ENCODE data around the genes LRRC23 and CLEC6A.

- PRO-cap = unidirectional peak, plus-strand start at chr12:6904822; unidirectional peak, plus-strand start at chr12:6904874
- RAMPAGE, long total RNA, 4 experiments = start-site peak on the plus strand in 4 of 4 experiments, at chr12:6904806-6904907 at its widest, 42 to 209 reads per replicate
Measured at GRCh38 chr12:6904177-6905459, at the start of gene LRRC23. Gene LRRC23 (plus strand): TSS chr12:6904822.

GRCh38 chr12:6933623-6934849 is 6.3 kb downstream of the ATN1 start:
- PRO-cap = bidirectional peak, plus-strand start at chr12:6934184, minus-strand start at chr12:6934177
- RAMPAGE, long total RNA, 4 experiments = no peak in any of the 4 experiments

DNA sequence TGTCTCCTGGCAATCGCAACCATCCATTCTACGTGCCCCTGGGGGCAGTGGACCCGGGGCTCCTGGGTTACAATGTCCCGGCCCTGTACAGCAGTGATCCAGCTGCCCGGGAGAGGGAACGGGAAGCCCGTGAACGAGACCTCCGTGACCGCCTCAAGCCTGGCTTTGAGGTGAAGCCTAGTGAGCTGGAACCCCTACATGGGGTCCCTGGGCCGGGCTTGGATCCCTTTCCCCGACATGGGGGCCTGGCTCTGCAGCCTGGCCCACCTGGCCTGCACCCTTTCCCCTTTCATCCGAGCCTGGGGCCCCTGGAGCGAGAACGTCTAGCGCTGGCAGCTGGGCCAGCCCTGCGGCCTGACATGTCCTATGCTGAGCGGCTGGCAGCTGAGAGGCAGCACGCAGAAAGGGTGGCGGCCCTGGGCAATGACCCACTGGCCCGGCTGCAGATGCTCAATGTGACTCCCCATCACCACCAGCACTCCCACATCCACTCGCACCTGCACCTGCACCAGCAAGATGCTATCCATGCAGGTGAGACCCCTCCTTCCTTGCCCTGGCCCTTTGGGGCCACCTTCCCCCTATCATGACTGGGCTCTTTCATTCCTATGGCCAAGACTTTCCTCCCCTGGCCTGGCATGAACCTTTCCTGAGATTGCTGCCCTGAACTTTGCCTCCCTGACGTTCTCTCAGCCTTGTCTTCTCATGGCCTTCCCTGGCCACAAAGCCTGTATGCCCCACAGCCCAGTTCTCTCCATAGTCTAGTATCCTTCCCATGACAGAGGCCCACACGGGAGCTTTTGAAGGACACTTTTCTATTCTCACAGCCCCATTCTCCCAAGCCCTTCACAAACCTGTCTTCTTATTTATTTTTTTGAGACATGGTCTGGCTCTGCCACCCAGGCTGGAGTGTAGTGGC is 4.9 kb upstream of the C12orf57 start:
- PRO-cap = no peak
- RAMPAGE, long total RNA, 4 experiments = no peak in any of the 4 experiments

GRCh38 chr12:7012618-7012909 is 5.7 kb downstream of the LPCAT3 start:
- PRO-cap = no peak
- RAMPAGE, long total RNA, 4 experiments = no peak in any of the 4 experiments

DNA sequence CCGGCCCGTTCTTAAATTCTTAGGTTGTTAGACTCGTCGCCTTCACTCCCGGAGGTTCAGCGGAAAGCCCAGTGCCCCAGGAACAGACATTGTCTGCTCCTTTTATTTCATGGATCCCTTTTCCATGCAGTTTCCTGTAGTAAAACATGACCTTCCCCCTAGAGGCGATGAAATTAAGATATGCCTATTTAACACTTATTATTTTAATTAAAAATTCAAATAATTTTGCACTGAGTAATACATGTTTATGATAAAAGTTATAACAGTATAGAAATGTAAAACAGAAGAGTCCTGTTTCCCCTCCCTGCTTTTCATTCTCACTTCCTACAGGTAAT is 682 bp upstream of the LPCAT3 start:
- PRO-cap = bidirectional peak, plus-strand start at position 42 of the sequence, minus-strand start outside the sequence
- RAMPAGE, long total RNA, 4 experiments = no peak in any of the 4 experiments

DNA sequence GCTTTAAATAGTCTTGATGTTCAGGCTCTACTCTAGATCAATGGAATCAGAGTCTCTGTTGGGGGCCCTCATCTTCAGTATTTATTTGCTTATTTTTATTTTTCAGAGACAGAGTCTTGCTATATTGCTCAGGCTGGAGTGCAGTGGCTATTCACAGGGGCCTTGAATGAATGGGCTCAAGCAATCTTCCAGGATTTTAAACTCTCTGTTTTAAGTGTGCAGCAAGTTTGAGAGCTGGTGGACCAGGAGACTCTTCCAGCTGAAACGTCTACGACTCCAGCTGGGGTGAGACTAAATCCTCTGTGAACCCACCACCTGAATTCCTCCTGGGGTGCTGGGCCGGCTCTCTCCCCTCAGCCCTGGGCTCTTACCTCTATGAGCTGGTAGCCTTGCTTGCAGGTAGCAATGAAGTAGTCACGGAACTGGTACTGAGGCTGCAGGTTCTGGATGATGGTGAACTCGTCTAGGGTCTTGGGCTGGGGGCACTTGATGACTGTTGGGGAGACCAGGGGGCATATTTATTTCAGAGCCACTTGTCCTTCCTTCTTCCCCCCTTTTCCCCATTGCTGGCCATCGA is 3.9 kb downstream of the C1R start:
- PRO-cap = no peak
- RAMPAGE, long total RNA, 4 experiments = no peak in any of the 4 experiments

DNA sequence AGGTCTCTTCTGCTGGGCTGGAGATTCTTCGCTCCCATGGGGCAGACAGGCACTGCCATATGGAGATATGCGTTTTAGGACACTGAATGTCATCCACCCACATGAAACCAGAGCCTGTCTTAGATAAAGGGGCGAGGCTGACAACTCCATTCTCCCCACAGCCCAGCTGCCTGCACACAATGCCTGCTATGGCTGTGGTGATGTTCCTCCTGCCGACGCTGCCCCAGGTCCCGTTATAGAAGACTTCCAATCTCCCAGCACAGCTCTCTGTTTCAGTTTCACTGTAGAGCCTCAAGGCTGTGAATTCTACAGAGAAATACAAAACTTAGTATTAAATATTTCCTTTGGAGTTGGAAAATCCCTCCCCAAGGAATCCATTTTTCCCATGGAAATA is 69.5 kb downstream of the ACSM4 start:
- PRO-cap = no peak
- RAMPAGE, long total RNA, 4 experiments = no peak in any of the 4 experiments

DNA sequence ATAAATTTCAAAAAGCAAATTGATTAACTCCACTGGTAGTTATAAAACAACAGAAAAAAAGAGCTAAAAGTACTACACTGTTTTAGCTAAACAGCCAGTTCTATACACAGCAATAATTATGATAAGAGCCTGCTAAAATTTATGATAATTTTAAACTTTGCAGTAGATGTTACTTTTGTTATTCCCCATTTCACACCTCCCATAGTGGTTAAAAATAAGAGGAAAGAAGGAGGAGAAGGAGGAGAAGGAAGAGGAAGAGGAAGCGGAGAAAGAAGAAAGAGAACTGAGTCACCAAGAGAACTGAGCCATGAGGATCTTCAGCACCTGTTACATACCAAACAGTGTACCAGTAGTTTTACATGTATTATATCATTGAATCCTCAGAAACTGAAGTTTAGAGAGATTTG is 4.0 kb downstream of the CD163 start:
- PRO-cap = no peak
- RAMPAGE, long total RNA, 4 experiments = no peak in any of the 4 experiments

- PRO-cap = no peak
- RAMPAGE, long total RNA, 4 experiments = no peak in any of the 4 experiments
Measured at GRCh38 chr12:7843671-7843922, 29.1 kb downstream of the SLC2A14 start.

DNA sequence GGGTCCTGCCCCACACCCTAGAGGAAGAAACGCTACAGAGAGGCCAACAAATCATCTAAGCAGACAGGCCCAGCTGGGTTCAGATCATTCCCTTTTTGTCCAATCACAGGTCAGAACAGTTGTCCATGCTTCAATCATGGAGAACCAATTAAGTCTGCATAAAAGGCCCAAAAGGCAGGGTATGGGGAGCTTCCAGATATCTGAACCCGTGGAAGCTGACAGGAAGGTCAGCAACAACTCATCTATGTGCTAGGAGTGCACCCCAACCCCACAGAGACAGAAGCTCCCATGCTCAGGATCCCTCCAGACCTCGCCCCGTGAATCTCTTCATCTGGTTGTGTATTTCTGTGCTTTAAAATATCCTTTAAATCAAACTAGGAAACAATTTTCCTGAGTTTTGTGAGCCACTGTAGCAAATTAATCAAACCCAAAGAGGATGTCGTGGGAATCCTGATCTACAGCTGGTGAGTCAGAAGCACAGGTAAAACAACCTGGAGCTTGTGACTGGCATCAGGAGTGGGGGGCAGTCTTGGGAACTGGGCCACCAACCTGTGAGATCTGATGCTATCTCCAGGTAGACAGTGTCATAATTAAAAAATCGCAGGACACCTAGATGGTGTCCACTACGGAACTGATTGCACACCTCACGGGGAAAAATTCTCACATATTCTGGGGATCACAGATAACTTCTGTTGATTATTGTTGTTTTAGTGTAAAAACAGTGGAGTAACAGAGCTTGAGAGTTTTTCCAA is 11.0 kb downstream of the SLC2A3 start:
- PRO-cap = no peak
- RAMPAGE, long total RNA, 4 experiments = no peak in any of the 4 experiments

DNA sequence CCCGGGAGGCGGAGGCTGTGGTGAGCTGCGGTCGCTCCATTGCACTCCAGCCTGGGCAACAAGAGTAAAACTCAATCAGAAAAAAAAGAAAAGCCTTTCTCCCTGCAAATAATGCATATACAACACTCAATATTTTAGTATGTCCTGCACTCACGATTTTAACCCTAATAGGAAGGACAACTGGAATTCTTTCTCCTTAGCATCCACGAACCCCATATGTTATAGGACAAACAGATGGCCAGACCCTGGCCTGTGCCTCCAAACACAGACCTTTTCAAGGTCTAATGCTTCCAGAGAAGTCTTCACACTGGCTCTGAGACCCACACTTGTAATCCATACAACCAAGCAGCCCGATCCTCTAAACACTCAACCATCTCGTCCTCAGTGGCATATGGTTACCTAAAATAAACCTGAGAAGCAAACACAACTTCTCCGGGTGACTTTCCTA is 589 bp downstream of the SLC2A3 start:
- PRO-cap = bidirectional peak, plus-strand start outside the sequence, minus-strand start at position 364 of the sequence
- RAMPAGE, long total RNA, 4 experiments = no peak in any of the 4 experiments

DNA sequence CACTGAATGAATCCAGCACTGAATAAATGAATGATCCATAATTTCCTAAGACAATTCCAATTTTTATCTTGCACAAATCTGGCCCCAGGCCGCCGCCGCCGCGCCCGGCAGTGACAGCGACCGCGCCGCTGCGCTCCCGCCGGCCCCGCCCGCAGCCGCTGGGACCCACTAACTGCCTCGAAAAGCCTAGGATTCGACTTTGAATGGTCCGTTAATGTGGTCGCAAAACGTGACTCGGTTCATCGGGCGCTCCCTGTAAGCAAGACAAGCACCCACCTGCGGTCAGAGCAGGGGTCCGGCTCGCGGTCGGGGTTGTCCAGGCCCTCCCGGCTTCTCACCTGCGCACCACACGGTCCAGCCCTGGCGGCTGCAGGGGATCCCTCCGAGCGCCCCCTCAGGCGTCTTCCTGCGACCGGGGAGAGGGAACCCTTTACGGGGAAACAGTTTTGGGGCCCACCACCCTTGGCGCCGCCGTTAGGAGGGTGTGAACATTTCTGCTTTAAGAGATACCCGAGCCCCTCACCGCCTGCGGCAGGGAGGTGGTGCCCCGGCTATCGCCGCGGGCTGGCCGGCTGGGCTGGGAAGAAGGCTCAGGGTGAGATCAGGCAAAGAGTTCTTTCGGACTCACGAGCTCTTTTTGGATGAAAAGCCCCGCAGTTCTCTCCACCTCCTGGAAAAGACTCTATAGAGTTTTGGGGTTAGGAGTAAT is 13.7 kb upstream of the FOXJ2 start:
- PRO-cap = no peak
- RAMPAGE, long total RNA, 4 experiments = no peak in any of the 4 experiments

DNA sequence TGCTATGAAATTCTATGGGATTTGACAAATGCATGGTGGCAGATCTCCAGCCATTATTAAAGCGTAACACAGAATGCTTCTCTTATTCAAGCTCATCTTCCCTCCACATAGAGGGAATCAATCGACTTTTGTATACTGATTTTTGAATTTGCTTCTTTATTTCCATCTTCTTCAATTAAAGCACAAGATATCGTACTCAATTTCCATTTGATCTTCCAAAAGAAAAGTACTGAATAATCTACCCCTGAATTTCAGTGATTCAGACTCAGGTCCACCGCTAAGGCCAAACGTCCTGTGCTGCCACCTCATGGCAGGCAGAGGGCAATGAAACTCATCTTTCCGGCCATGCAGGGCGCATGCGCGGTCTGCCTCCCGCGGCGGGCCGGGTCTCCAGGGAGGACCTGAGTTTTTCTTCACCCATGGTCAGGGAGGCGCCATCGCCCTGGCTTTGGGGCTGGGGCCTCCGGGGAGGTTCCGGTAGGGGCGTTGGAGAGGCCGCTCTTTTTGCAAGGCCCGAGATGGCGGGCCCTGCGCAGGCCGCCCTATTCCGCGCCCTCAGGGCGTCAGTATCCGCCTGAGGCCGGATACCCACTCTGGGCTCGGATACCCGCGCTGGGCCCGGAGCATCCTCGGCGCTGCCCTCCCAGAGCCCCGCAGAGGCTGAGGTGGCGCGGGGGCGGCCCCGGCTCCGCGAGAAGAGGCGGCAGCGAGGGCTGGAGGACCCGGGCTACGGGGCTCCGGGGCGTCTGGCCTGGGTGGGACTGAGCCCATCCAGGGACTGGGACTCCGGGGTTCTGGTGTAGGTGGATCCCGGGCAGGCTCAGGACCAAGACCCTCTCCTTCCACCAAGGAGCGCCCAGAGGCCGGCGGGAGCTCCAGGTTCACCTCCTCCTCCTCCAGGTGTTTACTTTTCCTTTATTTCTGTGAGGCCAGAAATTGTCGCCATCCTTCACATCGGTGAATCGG is 23.3 kb downstream of the ZNF705A start:
- PRO-cap = unidirectional peak, plus-strand start at position 404 of the sequence; unidirectional peak, plus-strand start at position 509 of the sequence
- RAMPAGE, long total RNA, 4 experiments = start-site peak on the plus strand in 3 of 4 experiments, centred at positions 366 to 386 of the sequence, 10 to 33 reads per replicate

DNA sequence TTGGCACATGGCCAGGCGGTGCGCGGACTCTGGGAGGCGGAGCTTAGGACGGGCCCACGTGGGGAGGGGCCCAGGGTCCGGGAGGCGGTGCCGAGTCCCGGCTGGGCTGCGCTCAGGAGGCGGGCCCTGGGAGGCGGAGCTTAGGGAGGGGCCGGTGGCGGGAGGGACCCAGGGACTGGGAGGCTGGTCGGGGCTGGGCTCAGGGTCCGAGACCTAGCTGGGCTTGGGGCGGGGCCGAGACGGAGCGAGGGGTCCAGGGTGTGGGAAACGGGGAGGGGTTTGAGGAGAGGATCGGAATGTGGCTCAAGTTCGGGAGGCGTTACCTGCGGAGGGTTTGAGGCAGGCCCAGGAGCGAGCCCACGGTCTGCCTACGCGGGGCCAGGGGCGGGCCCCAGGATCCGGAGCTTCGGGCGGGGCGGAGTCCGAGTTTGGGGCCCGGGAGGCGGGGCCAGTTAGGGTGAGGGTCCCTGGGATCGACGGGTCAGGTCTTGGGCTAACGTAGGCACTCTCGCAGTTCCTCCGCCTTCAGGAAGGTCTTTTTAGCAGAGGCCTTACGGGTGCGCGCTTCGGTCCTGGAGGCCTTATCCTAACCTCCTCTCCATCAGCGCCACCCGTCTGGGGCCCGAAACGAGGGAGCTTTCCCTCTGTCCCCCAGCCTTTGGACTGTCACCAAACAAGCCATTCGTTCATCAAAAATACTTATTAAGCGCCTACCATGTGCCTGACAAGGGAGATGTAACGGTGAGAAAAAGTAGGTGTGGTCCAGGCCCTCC is 16.3 kb upstream of the FAM90A1 start:
- PRO-cap = unidirectional peak, plus-strand start at position 171 of the sequence
- RAMPAGE, long total RNA, 4 experiments = no peak in any of the 4 experiments

- PRO-cap = no peak
- RAMPAGE, long total RNA, 4 experiments = no peak in any of the 4 experiments
Measured at GRCh38 chr12:8320054-8320857, 92.8 kb upstream of the FAM90A1 start.

DNA sequence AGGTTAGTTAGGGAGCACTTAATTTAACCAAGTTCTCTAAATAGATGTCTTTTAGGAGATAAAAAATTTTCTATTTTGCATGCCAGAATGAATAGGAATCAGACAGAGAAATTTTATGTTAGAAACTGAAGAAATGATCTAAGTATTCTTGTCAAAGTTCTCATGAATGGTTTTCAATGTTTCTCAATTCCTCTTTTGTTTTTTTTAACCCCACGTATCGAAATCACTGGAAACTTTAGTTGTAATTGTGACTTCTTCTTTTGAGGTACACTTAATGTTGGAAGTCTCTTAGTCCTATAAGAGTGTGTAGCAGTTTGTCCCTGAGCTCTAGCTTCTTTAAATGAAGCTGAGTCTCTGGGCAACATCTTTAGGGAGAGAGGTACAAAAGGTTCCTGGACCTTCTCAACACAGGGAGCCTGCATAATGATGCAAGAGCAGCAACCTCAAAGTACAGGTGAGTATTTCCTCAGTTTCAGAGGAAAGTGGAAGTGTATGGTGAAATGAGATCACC is at the start of gene CLEC6A:
Gene CLEC6A, plus strand, starts transcription at position 274 of the 511 bp plus-strand sequence.
- PRO-cap = no peak
- RAMPAGE, long total RNA, 4 experiments = no peak in any of the 4 experiments

GRCh38 chr12:8564626-8565223 is 24.0 kb upstream of the CLEC4E start:
- PRO-cap = no peak
- RAMPAGE, long total RNA, 4 experiments = no peak in any of the 4 experiments

GRCh38 chr12:8699606-8700066 is 1.8 kb downstream of the RIMKLB start:
- PRO-cap = no peak
- RAMPAGE, long total RNA, 4 experiments = no peak in any of the 4 experiments

- PRO-cap = no peak
- RAMPAGE, long total RNA, 4 experiments = no peak in any of the 4 experiments
Measured at GRCh38 chr12:8890486-8890880, 23.8 kb upstream of the PHC1 start.

GRCh38 chr12:8948608-8949117 is 782 bp downstream of the M6PR start:
- PRO-cap = no peak
- RAMPAGE, long total RNA, 4 experiments = no peak in any of the 4 experiments

Data from gastroesophageal sphincter (tissue), 4 donors.